Right lobe of liver (tissue), 4 donors: ENCODE results near the genes POTEB2, NIPA2, NPAP1 and HERC2.

DNA sequence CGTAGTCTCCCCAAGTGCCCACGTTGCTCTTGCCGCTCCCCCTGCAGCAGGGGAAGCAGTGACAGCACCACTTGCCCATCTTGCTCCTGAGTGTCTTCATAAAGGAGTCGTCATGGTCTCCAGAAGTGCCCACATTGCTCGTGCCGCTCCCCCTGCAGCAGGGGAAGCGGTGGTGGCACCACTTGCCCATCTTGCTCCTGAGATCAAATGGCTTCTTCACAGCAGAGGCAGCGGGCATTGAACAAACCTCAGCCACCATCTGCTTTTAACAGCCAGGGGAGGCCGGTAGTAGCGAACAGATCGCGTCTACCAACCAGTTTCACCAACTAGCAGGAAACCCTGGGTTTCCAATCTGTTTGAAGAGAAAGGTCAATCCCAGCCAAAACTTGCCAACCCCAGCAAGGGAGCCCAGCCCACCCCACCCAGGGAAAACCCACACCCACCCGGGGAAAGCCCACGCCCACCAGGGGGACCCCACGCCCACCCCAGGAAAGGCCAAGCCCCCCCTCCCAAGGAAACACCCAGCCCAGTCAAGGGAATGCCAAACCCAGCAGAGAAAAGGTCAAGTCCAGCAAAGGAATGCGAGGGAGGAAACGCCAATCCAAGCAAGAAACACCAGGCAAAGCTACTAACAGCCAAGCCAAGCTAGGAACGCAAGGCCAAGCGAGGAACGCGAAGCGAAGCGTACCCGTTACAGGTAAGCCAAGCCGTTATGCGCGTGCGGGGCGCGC lies at the start of gene POTEB2:
Gene POTEB2 (minus strand): TSS at position 292 of the 731 bp plus-strand sequence.
- PRO-cap, 4 experiments: no peak in any of the 4 experiments
- RAMPAGE, long total RNA, 2 experiments: no peak in any of the 2 experiments

GRCh38 chr15:22494277-22495096 lies 35.8 kb downstream of the GOLGA6L22 start:
- PRO-cap, 4 experiments: peak in 4 of 4 experiments; most common plus-strand start chr15:22494925 (in 2); most common minus-strand start chr15:22494590 (in 4)
- RAMPAGE, long total RNA, 2 experiments: no peak in any of the 2 experiments

GRCh38 chr15:22823824-22824603 lies 14.5 kb upstream of the NIPA2 start:
- PRO-cap, 4 experiments: no peak in any of the 4 experiments
- RAMPAGE, long total RNA, 2 experiments: no peak in any of the 2 experiments

GRCh38 chr15:22827661-22828369 lies 10.7 kb upstream of the NIPA2 start:
- PRO-cap, 4 experiments: no peak in any of the 4 experiments
- RAMPAGE, long total RNA, 2 experiments: no peak in any of the 2 experiments

DNA sequence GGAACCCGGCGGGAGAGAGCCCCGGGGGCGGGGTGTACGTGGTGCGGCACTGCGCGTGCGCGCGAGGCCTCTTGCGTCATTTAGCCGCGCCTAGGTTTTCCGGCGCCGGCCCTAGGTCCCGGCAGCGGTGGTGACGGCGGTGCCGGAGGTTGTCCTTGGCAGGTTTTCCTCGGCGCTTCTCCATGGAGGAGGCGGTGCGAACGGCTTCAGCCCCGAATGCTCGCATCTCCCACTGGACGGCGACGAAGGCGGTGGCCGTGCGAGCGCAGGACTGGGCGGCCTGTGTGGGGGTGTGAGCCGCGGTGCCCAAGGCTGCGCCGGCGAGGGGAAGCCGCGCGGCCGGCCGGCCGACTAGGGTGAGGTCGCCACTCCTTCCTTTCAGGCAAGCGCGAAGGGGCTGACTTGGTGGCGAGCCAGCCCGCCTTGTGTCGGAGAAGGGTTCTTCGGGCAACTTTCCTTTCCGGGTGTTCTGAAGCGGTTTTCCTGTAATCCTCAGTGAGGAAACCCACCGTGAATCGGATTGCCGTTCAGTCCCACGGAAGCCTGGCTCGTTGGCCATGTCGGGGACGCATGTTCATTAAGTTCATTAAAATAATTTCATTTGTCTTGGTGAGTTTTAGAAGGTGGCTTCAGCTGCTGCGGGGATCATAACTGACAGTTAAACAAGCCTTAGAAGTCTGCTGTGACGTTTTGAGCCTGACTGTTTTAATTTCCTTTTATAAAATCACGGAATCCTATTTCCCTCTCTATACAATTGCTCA lies at the start of gene NIPA2:
Gene NIPA2 (plus strand): TSS at position 101 of the 761 bp plus-strand sequence.
- PRO-cap, 4 experiments: peak in 4 of 4 experiments; most common plus-strand start position 124 of the sequence (in 4)
- RAMPAGE, long total RNA, 2 experiments: start-site peak on the plus strand in 1 of 2 experiments, centred at positions 137 to 312 of the sequence, 46 to 250 reads per replicate

- PRO-cap, 4 experiments: no peak in any of the 4 experiments
- RAMPAGE, long total RNA, 2 experiments: no peak in any of the 2 experiments
These were observed 7.1 kb downstream of the NIPA2 start for GRCh38 chr15:22845493-22846028.

DNA sequence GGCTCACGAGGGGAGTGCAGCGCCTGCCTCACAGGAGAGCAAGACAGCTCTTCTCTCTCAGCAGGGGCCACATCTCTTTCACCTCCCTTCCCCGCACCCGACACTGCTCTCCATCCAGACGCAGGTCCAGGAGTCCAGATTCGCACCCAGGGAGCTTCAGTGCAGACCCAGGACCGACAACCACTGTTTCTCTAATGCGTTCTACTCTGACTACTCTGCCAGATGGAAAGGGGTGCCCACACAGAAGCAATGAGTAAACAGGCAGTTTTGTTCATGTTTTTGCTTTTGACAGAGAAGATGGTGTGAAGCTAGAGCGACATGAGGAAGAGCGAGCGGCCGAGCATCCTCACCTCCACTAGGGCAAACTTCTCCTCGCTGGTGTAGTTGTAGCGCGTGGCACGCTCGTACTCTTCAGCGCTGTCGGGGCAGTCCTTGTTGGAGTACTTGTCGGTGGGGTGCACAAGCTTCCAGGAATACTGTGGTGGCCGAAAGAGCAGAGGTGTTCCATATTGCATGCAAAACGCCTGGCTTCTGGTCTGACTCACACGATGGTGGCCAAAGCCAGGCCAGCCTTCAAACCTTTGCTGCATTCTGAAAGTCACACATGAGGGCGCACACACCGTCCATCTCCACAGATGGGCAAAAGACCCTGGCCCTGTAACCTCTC lies 54.4 kb downstream of the CYFIP1 start:
- PRO-cap, 4 experiments: no peak in any of the 4 experiments
- RAMPAGE, long total RNA, 2 experiments: no peak in any of the 2 experiments

- PRO-cap, 4 experiments: no peak in any of the 4 experiments
- RAMPAGE, long total RNA, 2 experiments: no peak in any of the 2 experiments
These were observed 27.2 kb downstream of the CYFIP1 start for GRCh38 chr15:22952678-22953683.

DNA sequence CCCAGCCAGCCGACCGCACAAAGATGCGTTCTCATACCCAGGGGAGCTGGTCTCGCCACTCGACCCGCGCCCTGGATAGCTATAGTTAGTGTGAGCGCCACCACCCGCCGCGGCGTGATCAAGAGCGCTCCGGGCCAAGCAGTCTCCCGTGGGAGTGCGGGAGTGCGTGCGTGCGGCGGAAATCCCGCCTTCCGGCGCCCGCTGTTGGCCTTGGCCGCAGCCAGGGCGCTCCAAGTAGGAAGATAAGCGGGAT lies 30.7 kb downstream of the GOLGA6L26 start:
- PRO-cap, 4 experiments: no peak in any of the 4 experiments
- RAMPAGE, long total RNA, 2 experiments: no peak in any of the 2 experiments

DNA sequence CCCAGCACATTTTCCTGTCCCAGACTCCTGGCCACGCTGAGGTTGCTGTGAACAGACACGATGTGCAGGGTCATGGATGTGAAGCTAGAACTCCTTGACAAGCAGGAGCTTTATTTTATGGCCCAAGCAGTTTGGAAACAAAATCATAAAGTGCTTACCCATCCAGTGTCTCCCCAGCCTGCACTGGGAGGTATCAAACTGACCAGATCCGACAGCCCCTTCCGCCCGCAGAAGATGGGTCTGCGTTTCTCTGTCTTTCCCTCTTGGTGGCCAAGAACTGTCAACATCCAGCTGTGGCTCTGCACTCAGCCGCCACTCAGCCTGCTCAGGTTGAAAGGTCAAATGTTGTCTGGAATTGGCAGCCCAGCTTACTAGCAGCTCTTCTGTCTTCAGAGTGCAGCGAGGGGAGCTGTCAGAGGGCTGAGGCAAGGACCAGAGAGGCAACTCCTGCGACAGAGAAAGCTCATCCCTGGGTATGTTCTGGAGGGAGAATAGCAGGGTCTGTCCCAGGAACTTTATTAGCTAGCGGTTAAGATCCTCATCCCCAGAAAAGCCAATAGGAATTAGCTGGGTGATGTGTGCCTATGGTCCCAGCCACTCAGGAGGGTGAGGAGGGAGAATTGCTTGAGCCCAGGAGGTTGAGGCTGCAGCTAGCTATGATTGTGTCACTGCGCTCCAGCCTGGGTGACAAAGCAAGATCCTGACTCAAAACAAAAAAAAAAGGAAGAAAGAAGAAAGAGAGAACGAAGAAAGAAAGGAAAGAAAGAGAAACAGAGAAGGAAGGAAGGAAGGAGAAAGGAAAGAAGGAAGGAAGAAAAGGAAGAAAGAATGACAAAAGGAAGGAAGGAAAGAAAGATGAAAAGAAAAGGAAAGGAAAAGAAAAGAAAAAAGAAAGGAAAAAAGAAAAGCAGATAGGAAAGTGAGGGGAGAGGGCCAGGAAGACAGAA lies 45.3 kb downstream of the GOLGA6L2 start:
- PRO-cap, 4 experiments: no peak in any of the 4 experiments
- RAMPAGE, long total RNA, 2 experiments: no peak in any of the 2 experiments

- PRO-cap, 4 experiments: peak in 2 of 4 experiments; most common minus-strand start chr15:23708268 (in 2)
- RAMPAGE, long total RNA, 2 experiments: no peak in any of the 2 experiments
These were observed 20.9 kb upstream of the NDN start for GRCh38 chr15:23708039-23708381.

DNA sequence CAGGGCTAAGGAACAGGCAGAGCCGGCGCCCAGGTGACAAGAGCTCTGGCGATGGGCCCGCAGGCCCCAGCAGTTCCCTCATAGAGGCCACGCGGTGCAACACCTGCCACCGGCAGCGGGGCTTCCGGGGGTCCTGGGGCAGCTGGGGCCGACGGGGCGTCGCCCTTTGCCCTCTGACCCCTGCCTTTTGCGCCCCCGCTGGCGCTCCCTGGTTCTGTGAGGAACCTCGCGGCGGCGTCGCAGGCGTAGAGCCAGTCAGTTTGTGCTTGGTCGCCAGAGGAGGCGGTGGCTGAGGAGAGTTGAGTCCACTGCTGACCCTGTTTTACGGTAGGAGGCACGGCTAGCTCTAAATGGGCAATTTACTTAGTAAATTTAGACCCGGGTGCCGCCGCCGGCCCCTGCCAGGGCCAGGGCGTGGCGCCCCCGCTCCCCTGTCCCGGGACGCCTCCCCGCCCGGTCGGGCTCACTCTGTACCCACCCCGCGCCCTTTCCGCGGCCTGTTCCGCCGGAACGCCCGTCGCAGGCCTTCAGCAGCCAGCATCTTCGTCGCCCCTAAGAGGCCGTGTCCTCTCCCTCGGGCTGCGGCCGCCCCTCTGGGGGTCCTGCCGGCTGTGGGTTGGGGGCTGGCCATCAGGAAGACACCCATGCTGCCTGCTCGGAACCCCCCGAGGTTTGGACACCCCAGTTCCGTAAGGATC lies at the start of gene NPAP1:
Gene NPAP1 (plus strand): TSS at position 258 of the 698 bp plus-strand sequence.
- PRO-cap, 4 experiments: no peak in any of the 4 experiments
- RAMPAGE, long total RNA, 2 experiments: no peak in any of the 2 experiments

GRCh38 chr15:25085189-25085601 lies 130.4 kb downstream of the SNRPN start:
- PRO-cap, 4 experiments: no peak in any of the 4 experiments
- RAMPAGE, long total RNA, 2 experiments: no peak in any of the 2 experiments

DNA sequence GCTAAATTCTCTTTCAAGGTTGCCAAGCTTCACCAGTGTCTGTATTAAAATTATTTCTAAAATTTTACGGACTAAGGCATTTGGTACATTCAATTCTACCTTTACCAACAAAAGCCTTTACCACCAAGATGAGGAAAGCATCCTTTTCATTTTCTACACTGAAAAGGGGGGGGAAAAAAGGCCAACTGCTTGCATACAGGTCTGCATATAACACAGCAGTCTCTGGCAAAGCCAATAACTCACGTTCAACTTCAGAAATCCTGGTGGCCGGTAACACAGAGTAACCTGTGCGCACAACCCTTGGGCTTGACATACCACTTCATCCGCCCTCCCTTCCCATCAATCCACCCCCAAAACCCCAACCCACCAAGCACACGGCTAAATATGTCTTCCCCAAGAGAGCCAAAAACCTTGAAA lies 1.1 kb downstream of the UBE3A start:
- PRO-cap, 4 experiments: no peak in any of the 4 experiments
- RAMPAGE, long total RNA, 2 experiments: no peak in any of the 2 experiments

DNA sequence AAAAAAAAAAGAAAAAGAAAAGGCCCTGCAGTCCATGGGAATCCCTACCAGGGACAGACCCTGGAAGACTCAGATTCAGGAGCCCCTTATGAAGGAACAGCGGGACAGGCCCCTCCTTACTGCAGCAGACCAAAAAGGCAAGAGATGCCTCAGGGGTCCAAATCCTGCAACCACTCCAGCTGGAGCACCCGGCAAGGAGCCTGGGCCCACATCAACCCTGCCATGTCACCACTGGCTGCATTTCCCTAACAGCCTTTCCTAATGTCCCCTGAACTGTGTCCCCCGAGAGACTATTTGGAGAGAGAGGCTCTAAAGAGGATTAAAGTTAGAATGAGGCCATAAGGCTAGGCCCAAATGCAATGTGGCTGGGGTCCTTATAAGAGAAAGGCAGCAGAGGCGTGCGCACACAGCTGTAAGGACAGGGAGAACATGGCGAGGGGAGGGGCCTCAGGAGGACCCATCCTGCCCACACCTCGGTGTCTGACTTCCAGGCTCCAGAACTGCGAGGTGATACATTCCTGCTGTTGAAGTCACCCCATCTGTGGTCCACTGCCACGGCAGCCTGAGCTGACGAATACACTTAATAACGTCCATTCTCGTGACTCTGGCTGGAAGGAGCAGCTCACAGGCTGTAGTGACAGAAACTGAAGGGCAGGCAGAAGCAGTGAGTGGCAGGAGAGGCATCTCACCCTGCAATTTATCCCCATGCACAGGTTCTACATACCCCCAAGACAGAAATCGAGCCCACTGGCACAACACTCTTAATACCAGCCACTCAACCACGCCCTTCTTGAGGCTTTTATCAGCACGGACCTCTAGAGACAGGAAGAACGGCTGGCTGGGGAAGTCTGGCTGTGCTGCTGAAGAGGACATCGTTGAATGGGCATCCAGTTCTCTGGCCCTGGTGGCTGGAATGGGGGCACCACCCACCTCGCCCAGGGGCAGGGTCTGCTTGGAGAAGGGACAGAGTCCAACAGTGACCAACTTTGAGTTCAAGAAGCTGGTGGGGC lies 77.9 kb downstream of the ATP10A start:
- PRO-cap, 4 experiments: no peak in any of the 4 experiments
- RAMPAGE, long total RNA, 2 experiments: no peak in any of the 2 experiments

DNA sequence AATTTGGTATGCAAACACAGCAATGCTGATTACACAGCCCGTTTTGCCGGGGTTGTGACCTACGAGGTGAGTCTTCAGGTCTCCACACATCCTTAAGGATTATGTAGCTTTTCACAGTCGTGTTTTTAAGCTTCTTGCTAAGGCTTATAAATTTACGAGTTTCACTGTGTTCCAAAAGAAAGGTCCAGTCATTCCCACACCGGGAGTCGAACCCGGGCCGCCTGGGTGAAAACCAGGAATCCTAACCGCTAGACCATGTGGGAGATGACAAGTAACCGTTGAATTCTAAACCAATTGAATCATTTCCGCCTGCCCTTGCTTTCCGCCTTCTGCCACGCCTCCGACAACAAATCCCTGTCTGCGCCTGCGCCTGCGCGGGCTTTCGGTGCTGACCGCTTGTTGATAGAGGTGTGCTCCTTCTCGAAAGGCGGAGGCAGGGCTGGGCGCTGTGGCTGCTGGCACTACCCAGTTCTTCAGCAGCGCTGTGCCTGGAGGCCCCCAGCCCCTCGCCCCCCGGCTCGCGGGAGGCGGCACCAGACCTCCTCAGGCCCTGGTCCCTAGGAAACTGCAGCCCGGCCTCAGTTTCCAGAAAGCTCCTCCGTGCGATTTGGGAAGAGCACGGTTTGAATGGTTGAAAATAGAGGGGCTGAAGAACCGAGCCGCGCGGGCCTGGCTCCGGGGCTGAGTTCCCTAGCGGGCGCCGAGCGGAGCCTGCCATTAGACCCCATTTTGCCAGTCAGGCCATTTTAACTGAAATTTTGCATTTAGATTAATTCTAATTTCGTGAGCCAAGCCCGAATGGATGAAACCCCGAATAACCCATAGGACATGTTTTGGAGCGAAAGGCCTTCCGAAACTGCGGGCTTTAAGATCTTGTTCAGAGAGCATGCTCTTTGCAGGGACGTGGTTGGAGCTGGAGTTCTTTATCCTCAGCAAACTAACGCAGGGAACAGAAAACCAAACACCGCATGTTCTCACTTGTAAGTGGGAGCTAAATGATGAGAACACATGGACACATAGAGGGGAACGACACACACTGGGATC lies 219.2 kb upstream of the ATP10A start:
- PRO-cap, 4 experiments: peak in 4 of 4 experiments; most common plus-strand start position 476 of the sequence (in 3); most common minus-strand start position 266 of the sequence (in 1)
- RAMPAGE, long total RNA, 2 experiments: no peak in any of the 2 experiments

DNA sequence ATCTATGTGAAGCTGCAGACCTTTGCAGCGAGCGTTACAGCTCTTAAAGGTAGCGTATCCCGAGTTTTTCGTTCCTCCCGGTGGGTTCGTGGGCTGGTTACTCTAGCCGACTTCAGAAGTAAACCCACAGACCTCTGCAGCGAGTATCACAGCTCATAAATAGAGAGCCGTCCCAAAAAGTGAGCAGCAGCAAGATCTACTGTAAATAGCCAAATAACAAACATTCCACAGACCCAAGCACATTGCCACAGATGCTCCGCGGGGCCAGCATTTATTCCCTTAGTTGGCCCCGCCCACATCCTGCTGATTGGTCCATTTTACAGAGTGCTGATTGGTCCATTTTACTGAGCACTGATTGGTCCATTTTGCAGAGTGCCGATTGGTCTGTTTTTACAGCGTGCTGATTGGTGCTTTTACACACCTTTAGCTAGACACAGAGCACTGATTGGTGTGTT lies 17.2 kb upstream of the GABRB3 start:
- PRO-cap, 4 experiments: no peak in any of the 4 experiments
- RAMPAGE, long total RNA, 2 experiments: no peak in any of the 2 experiments

GRCh38 chr15:27448876-27449482 lies 478.0 kb downstream of the GABRG3 start:
- PRO-cap, 4 experiments: no peak in any of the 4 experiments
- RAMPAGE, long total RNA, 2 experiments: no peak in any of the 2 experiments

DNA sequence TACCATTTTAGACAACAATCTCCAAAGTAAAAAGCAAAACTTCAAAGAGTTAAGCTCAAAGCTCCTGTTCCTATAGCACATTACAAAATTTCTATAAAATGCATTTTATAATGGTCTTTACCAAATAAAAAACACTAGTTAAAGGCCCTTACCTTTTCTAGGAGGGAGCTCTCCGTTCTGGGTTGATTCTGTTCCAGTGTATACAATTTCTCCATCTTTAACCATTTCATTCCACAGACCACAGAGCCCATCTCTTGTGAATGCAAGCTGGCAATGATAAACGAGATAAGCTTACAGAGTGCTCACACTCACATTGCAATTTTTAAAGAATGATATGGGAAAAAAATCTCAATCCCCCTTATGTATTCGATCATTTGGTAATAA lies 22.7 kb downstream of the HERC2 start:
- PRO-cap, 4 experiments: no peak in any of the 4 experiments
- RAMPAGE, long total RNA, 2 experiments: no peak in any of the 2 experiments

DNA sequence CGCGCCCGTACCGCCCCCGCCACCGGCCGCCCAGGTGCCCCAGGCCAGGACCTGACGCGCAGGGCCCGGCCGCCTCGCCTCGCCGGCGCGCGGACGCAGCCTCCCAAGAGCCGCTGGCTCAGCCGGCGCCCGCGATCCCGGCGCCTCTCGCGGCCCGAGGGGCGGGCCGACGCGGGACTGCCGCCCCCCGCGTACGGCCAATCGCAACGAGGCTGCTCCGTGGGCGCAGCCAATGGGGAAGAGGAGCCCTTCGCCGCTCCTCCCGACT lies at the start of gene HERC2:
Gene HERC2 (minus strand): TSS at position 156 of the 268 bp plus-strand sequence.
- PRO-cap, 4 experiments: no peak in any of the 4 experiments
- RAMPAGE, long total RNA, 2 experiments: start-site peak on the minus strand in 2 of 2 experiments, centred at positions 108 to 113 of the sequence, 454 to 887 reads per replicate